ENCODE measurements around the genes LRRC10B, FADS3 and FTH1.

GRCh38 chr11:61141701-61142127 lies 19.5 kb downstream of the VPS37C start:
- RRBS, 2 experiments, result no CpG with 5 or more reads among the region's 8 CpGs
CAGE:
- cytosol, long polyA minus RNA, result no peak
- cytosol, long polyA plus RNA, result no peak
- long polyA plus RNA, result no peak
- nucleus, long polyA minus RNA, result no peak
- nucleus, long polyA plus RNA, result no peak

- RRBS, 2 experiments, result no CpG with 5 or more reads among the region's 1 CpG
CAGE:
- cytosol, long polyA minus RNA, result no peak
- cytosol, long polyA plus RNA, result no peak
- long polyA plus RNA, result no peak
- nucleus, long polyA minus RNA, result no peak
- nucleus, long polyA plus RNA, result no peak
Observed at GRCh38 chr11:61149617-61149813, 11.7 kb downstream of the VPS37C start.

DNA sequence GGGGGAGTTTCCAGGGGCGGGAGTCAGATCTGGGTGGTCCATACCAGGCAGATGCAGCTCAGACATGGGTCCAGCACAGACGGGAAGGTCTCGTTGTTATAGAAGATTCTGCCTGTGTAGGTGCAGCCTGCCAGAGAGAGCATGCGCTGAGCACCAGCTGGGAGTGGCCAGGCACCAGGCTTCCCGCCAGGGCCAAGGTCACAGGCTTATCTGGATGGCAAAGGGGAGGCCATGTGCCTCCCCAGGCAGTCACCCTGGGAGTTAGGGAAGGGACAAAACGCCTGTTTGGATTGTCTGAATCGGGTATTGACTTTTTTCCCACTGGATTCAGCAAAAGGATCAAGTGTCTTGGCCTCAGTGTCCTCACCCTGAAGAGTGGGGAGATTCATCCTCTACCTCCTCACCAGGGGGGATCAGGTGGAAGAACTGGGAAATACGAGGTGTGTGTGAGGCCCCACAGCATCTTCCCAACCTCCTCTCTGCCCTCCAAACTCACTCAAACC lies 26.5 kb downstream of the PGA5 start:
- RRBS, 2 experiments, result no CpG with 5 or more reads among the region's 8 CpGs
CAGE:
- cytosol, long polyA minus RNA, result no peak
- cytosol, long polyA plus RNA, result no peak
- long polyA plus RNA, result no peak
- nucleus, long polyA minus RNA, result no peak
- nucleus, long polyA plus RNA, result no peak

- RRBS, 2 experiments, result no CpG with 5 or more reads among the region's 3 CpGs
CAGE:
- cytosol, long polyA minus RNA, result no peak
- cytosol, long polyA plus RNA, result no peak
- long polyA plus RNA, result no peak
- nucleus, long polyA minus RNA, result no peak
- nucleus, long polyA plus RNA, result no peak
Observed at GRCh38 chr11:61417953-61418624, 11.7 kb downstream of the CPSF7 start.

DNA sequence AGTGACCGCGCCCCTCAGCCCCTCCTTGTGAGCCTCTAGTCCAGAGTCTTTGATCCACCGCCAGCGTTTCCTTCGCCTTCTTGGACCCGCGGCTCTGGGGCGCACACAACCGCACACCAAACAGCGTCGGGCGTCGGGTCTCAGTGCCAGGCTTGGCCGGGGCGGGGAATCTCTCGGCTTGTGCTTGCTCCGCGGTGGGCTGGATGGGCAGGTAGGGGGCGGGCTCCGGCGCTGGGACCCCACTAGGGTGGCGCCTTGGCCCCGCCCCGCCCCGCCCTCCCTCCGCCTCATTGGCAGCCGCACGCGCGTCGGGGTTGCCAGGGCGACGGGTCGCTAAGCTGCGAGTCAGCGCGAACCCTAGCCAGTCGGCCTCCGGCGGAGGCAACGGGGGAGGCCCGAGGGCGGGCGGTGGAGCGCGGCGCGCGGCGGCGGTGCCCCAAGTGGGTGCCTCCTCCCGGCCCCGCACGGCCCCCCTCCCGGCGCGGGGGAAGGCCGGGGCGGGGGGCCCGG lies at the start of gene LRRC10B:
TSS of gene LRRC10B (plus strand) at position 364 of the 510 bp plus-strand sequence.
- RRBS, 2 experiments, result 4% methylated on average over 18 of the region's 60 CpGs
CAGE:
- cytosol, long polyA minus RNA, result no peak
- cytosol, long polyA plus RNA, result no peak
- long polyA plus RNA, result no peak
- nucleus, long polyA minus RNA, result no peak
- nucleus, long polyA plus RNA, result no peak

DNA sequence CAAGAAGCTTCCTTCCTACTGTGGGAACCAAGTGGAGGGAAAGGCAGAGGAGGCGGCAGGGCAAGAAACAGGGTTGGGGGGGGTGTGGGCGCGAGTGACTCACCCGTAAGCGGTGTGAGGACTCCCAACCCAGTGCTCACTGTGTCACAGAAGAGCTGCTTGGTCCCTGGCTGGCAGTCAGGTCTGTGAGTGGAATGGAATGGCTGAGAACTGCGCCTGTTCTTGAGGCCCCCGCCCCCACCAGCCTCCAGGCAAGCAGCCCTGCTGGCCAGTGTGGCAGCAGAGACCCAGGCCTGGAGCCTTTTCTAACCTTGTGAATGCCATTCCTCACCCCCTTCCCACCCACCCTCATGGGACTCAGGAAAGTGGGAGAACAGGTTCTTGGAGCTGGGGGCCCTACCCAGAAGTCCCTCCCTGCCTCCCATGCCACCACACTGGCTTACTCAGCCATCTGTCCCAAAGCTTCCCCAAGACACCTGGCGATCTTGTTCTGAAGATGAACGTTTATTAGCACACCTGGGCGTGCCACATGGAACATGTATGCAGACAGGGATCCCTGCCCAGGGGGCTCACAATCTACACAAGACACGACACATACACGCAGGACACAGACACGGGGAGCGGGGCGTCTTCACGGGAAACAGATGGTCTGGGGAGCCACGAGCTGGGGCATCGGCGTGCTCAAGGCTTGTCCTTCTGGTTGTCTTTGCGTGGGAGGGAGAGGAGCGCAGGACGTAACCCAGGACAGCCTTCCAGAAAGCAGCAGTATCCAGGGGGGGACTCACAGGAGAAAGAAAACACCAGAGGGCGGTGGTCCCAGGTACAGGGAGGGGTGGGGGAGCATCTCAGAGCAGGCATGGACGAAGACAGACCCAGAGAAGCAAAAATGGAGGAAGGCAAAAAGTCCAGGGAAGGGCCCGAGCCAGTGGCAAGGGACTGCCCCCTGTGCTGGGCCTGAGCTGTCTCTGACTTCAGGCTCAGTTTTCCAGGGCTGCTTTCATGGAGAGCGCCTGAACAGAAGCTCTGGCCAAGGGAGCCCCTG lies 5.0 kb downstream of the LRRC10B start:
- RRBS, 2 experiments, result no CpG with 5 or more reads among the region's 26 CpGs
CAGE:
- cytosol, long polyA minus RNA, result no peak
- cytosol, long polyA plus RNA, result no peak
- long polyA plus RNA, result no peak
- nucleus, long polyA minus RNA, result no peak
- nucleus, long polyA plus RNA, result no peak

DNA sequence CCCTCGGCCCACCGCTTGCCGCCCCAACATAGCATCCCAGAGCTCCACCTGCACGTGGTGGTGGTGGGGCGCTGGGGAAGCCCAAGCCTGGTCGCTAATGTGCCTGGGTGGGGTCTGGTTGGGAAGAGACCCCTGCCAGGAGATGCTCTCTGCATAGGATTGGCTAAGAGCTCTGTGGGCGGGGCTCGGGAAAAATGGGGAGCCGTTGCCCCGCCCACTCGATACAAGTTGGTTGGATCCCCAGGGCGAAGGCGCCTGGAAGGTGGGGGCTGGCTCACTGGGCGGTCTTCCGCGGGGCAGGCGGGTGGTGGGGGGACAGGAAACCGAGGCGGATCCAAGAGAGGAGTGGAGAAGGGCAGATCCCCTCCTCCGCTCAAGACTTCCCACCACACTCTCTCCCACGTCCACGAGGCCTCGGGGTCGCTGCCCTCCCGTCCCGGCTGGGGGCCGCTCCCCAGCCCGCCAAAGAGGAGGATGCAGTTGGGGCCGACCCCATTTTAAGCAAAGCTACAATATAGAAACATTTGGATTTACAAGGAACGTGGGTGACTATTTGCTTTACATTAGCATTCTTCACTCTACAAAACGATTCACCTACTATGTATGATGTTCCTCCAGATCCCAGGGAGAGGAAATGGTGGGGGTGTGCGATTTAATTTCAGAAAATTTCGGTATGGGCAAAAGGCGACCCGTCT lies 7.8 kb downstream of the LRRC10B start:
- RRBS, 2 experiments, result no CpG with 5 or more reads among the region's 35 CpGs
CAGE:
- cytosol, long polyA minus RNA, result no peak
- cytosol, long polyA plus RNA, result no peak
- long polyA plus RNA, result no peak
- nucleus, long polyA minus RNA, result no peak
- nucleus, long polyA plus RNA, result no peak

GRCh38 chr11:61586733-61587299 lies 5.9 kb upstream of the SYT7 start:
- RRBS, 2 experiments, result no CpG with 5 or more reads among the region's 9 CpGs
CAGE:
- cytosol, long polyA minus RNA, result no peak
- cytosol, long polyA plus RNA, result no peak
- long polyA plus RNA, result no peak
- nucleus, long polyA minus RNA, result no peak
- nucleus, long polyA plus RNA, result no peak

DNA sequence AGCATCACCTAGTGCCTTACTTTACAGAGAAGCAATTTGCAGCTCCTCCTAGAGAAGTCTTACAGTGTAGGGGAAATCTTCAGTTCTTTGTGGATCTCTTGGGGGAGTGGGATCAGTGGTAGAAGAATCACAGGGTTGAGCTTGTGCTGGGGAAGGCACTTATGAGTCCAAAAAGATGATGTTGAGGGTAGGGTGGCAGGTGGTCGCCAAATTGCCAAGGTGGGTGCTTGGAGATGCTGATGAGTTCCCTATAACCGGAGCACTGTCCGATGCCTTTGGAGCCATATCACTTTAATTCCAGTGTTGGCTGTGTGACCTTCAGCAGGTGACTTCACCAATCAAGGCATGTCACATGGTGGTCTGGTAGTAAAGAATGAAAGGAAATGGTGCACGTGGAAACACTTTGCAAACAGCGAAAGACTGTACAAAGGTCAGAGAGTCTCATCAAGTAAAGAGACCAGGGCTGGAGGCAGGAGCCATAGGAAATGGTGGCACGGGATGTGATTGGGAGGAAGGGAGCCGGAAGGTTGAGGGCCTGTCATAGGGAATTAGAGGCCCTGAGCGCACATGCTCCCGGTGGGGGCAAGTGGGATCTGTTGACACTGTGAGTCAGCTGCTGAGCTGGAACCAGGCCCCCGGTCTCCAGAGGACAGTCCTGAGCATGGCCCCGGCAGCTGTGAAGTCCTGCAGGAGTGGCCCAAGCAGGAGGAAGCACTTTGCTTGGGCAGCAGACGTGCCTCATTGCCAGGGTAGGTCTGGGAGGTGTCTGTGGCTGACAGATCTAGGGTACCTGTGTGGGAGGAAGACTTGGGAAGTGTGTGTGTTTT lies 1.9 kb downstream of the DAGLA start:
- RRBS, 2 experiments, result 3 to 5% methylated on average over 2 to 4 of the region's 12 CpGs
CAGE:
- cytosol, long polyA minus RNA, result start-site peak on the plus strand centred at position 448 of the sequence, 8 bp wide, 8 reads; start-site peak on the plus strand centred at position 618 of the sequence, 55 bp wide, 6 reads
- cytosol, long polyA plus RNA, result no peak
- long polyA plus RNA, result no peak
- nucleus, long polyA minus RNA, result no peak
- nucleus, long polyA plus RNA, result no peak

DNA sequence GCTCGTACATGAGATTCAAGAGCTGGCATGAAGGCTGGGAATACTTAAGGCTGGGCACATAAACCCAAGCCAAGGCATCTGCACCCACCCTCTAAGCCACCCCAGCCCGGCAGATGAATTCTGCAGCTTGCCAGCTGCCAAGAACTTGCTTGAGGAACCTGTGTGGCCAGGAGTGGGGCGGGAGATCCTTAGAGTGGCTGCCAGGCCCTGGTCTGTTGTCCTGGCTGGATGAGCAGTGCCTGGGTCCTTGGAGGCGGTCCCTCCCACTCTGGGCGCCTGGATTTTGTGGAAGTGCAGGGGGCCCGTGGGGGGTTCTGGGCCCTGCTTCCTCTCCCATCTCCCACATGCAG lies 8.1 kb downstream of the DAGLA start:
- RRBS, 2 experiments, result no CpG with 5 or more reads among the region's 6 CpGs
CAGE:
- cytosol, long polyA minus RNA, result no peak
- cytosol, long polyA plus RNA, result no peak
- long polyA plus RNA, result no peak
- nucleus, long polyA minus RNA, result no peak
- nucleus, long polyA plus RNA, result no peak

DNA sequence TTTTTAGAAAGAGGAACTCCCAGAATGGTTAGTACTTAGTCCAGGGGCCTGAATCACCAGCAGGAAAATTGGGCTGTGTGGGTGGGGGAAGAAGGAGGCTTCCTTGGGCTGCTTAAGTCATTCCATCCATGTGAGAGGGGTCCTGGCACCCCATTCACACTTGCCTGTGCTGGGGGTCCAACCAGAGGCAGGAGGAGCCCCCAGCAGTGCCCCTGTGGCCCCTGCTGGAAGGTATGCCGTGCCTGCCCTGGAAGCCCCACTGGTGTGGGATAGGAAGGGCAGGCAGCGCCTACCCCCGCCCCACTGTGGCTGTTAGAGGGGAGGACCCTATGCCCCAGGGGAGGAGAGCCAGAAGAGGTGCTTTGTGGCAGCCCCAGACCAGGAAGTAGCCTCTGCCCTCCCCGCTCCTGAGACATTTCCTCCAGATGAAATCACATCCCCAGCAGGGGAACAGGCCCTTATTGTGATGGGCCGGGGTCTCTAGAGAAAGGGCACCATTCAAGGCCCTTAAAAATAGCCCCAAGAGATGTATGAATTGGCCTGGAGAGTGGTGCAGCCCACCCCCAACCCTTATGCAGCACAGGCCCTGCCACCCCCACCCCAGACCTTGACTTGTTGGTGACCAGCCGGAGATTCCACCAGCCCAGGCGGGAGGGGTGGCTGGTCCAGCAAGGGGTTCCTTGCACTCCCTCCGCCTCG lies 35.5 kb upstream of the MYRF start:
- RRBS, 2 experiments, result no CpG with 5 or more reads among the region's 9 CpGs
CAGE:
- cytosol, long polyA minus RNA, result no peak
- cytosol, long polyA plus RNA, result no peak
- long polyA plus RNA, result no peak
- nucleus, long polyA minus RNA, result no peak
- nucleus, long polyA plus RNA, result no peak

DNA sequence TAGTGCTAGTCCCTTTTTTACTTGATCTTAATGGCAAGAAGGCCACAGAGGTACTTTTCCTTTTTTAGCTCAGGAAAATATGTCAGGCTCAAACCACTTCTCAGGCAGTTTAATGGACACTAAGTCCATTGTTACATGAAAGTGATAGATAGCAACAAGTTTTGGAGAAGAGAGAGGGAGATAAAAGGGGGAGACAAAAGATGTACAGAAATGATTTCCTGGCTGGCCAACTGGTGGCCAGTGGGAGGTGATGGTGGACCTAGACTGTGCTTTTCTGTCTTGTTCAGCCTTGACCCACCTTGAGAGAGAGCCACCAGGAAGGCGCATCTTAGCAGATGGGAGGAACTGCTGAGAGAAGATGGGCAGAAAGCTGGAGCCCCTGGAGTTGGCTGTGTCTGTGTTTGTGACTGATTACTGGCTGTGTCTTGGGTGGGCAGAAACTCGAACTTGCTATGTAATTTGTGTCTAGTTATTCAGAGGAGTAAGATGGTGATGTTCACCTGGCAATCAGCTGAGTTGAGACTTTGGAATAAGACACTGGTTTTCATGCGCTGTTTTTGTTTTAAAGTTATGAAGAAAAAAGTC lies 4.0 kb downstream of the FEN1 start:
- RRBS, 2 experiments, result no CpG with 5 or more reads among the region's 3 CpGs
CAGE:
- cytosol, long polyA minus RNA, result no peak
- cytosol, long polyA plus RNA, result start-site peak on the plus strand centred at position 247 of the sequence, 7 bp wide, 40 and 133 reads in 2 replicates
- long polyA plus RNA, result start-site peak on the plus strand centred at position 250 of the sequence, 15 bp wide, 68 and 41 reads in 2 replicates; start-site peak on the plus strand centred at position 465 of the sequence, 221 bp wide, 27 and 26 reads in 2 replicates
- nucleus, long polyA minus RNA, result no peak
- nucleus, long polyA plus RNA, result start-site peak on the plus strand centred at position 273 of the sequence, 60 bp wide, 31 and 25 reads in 2 replicates

- RRBS, 2 experiments, result no CpG with 5 or more reads among the region's 14 CpGs
CAGE:
- cytosol, long polyA minus RNA, result no peak
- cytosol, long polyA plus RNA, result no peak
- long polyA plus RNA, result no peak
- nucleus, long polyA minus RNA, result no peak
- nucleus, long polyA plus RNA, result no peak
Observed at GRCh38 chr11:61814120-61814682, 2.6 kb downstream of the FADS1 start.

DNA sequence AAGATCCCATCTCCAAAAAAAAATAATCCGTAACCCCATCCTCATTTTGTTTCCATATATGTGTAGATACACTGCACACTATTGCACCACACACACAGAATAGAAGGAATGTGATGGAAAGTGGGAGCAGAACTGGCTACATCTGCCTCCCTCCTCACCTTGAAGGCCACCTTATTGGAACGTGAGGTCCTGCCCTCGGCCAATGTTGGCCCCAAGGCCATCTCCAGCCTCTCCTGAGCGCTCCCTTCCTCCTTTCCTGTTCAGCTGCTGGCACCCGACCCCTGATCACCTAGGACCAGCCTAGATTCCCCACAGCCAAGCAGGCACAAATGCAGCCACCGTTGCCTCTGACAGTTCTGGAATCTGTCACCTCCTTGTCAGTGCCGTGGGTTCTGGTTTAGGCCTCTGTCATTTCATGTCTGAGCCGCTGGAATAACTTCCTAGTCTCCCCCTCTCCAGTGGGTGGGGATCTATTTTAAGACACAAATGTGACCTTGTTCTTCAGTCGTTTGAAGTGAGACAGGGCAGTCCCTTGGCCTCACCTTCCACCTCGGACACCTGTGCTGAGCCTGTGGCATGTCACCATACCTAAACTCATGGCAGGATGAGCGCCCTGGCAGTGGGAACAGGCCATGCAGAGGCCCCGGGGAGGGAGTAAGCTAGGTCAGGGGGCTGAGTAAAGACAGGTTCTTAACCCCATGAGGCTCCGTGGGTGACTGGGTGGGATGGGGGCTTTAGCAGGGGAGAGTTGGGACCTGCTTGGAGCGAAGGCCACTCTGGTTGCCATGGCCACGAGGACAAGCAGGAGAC lies 29.7 kb downstream of the FADS3 start:
- RRBS, 2 experiments, result no CpG with 5 or more reads among the region's 15 CpGs
CAGE:
- cytosol, long polyA minus RNA, result no peak
- cytosol, long polyA plus RNA, result no peak
- long polyA plus RNA, result no peak
- nucleus, long polyA minus RNA, result no peak
- nucleus, long polyA plus RNA, result no peak

- RRBS, 2 experiments, result 1% methylated on average over 47 to 51 of the region's 99 CpGs
CAGE:
- cytosol, long polyA minus RNA, result no peak
- cytosol, long polyA plus RNA, result start-site peak on the minus strand at chr11:61891447-61891545, 54 and 68 reads in 2 replicates
- long polyA plus RNA, result start-site peak on the minus strand at chr11:61891400-61891608, 97 and 16 reads in 2 replicates
- nucleus, long polyA minus RNA, result no peak
- nucleus, long polyA plus RNA, result start-site peak on the minus strand at chr11:61891447-61891583, 137 and 256 reads in 2 replicates
Observed at GRCh38 chr11:61891375-61892357, at the start of gene FADS3. TSS of gene FADS3 (minus strand) at chr11:61891545.

- RRBS, 2 experiments, result no CpG with 5 or more reads among the region's 13 CpGs
CAGE:
- cytosol, long polyA minus RNA, result no peak
- cytosol, long polyA plus RNA, result no peak
- long polyA plus RNA, result no peak
- nucleus, long polyA minus RNA, result no peak
- nucleus, long polyA plus RNA, result no peak
Observed at GRCh38 chr11:61909929-61910470, 7.4 kb downstream of the RAB3IL1 start.

- RRBS, 2 experiments, result 3 to 4% methylated on average over 4 of the region's 70 CpGs
CAGE:
- cytosol, long polyA minus RNA, result start-site peak on the minus strand at chr11:61967629-61967638, 430 reads
- cytosol, long polyA plus RNA, result start-site peak on the minus strand at chr11:61967628-61967638, 279 and 293 reads in 2 replicates
- long polyA plus RNA, result start-site peak on the minus strand at chr11:61967571-61967638, 1,200 and 869 reads in 2 replicates
- nucleus, long polyA minus RNA, result no peak
- nucleus, long polyA plus RNA, result start-site peak on the minus strand at chr11:61967630-61967638, 84 and 154 reads in 2 replicates
Observed at GRCh38 chr11:61966921-61967679, at the start of gene FTH1. TSS of gene FTH1 (minus strand) at chr11:61967634.

DNA sequence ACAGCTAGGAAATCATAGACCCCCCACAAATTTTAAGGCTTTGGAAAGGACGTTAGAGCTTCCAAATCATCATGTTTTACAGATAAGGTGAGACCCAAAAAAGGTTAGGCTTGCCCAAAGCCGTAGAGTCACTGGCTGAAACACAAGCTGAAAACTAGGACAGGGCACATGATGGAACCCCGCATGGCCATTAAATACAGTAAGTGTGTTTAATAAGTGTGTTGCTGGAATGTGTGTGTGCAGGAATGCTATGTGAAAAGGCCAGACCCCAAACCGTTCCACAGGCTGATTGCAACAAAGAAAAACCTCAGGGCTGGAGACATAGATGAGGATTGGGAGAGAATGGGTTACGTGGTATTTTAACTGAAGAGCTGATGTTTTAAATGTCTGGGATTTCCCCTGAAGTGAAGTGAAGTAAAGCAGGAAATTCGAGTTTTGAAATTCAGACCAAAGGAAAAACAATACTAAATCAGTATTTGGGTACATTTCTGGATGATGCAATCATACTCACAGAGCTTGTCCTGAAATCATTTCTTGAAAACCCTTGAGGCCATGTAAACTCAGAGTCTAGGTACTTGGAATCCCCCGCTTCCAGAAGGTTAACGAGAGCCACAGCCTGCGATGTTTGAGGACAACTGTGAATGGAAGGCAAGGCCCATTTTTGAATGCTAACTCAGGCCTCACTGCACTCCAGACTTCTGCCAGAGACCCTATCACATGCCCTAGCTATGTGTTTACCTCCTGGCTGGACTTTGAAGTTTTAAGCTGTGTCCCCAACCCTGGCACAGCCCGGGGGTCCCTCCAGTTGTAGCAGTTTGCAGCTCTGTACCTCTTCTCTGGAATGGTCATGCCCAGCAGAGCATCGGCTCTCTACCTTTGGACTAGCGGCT lies 5.2 kb upstream of the FTH1 start:
- RRBS, 2 experiments, result no CpG with 5 or more reads among the region's 12 CpGs
CAGE:
- cytosol, long polyA minus RNA, result no peak
- cytosol, long polyA plus RNA, result no peak
- long polyA plus RNA, result no peak
- nucleus, long polyA minus RNA, result no peak
- nucleus, long polyA plus RNA, result start-site peak on the minus strand centred at position 785 of the sequence, 317 bp wide, 53 and 85 reads in 2 replicates

DNA sequence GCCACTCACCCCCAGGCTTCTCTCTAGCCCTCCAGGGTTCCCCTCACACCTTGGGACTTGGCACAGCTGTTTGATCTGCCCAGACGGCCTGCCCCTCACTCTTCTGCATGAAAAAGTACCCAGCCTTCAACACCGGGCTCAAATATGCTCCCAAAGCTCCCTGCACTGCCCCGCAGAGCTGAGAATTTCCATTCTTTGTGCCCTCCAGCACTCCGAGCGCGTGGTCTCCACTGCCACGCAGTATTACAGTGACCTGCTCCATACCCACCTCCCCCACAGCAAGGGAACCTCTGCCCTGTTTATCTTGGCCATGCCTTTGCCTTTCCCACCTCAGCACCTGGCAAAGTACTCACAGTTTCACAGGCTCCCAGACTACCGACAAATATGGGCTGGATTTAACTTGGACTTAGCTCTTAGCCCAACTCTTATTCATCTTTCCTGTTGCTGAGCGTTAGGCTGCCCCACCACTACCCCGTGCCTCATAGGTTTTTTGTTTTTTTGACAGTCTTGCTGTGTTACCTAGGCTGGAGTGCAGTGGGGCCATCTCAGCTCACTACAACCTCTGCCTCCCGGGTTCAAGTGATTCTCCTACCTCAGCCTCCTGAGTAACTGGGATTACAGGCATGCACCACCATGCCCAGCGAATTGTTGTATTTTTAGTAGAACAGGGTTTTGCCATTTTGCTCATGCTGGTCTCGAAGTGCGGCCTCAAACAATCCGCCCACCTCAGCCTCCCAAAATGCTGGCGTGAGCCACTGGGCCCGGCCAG lies 7.8 kb upstream of the FTH1 start:
- RRBS, 2 experiments, result no CpG with 5 or more reads among the region's 17 CpGs
CAGE:
- cytosol, long polyA minus RNA, result no peak
- cytosol, long polyA plus RNA, result no peak
- long polyA plus RNA, result no peak
- nucleus, long polyA minus RNA, result no peak
- nucleus, long polyA plus RNA, result no peak

GRCh38 chr11:61975994-61976476 lies 8.6 kb upstream of the FTH1 start:
- RRBS, 2 experiments, result no CpG with 5 or more reads among the region's 6 CpGs
CAGE:
- cytosol, long polyA minus RNA, result no peak
- cytosol, long polyA plus RNA, result no peak
- long polyA plus RNA, result no peak
- nucleus, long polyA minus RNA, result no peak
- nucleus, long polyA plus RNA, result no peak

All from HepG2 (cell line).